Bronchus fibroblast of lung (primary cell): ENCODE measurements around a stretch of chr15.

DNA sequence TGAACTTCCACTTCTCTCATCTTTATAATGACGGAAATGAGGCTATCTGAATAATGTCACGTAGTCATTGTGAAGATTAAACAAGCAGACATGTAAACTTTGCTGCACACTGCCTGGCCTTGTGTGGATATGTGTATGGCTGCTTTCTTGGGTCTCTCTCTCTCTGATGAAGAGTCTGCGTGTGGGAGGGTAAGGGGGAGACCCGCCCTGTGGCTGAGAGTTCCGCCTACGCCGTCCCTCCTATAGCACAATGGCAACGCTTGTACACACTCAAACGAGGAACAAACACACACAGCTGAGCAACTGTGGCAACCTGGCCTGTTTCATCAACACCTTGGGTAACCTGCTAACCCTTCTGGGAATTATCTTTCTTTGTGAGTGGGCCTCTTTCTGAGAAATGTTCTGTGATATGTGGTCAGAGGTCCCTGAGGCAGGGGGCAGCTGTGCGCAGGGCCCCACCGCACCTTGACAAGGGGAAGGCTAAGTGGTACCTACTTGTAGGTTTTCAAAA lies 369.9 kb downstream of the SV2B start:
- RAMPAGE, long total RNA = no peak

- RAMPAGE, long total RNA = no peak
Observed at GRCh38 chr15:91861192-91861427, 7.6 kb downstream of the SLCO3A1 start.

DNA sequence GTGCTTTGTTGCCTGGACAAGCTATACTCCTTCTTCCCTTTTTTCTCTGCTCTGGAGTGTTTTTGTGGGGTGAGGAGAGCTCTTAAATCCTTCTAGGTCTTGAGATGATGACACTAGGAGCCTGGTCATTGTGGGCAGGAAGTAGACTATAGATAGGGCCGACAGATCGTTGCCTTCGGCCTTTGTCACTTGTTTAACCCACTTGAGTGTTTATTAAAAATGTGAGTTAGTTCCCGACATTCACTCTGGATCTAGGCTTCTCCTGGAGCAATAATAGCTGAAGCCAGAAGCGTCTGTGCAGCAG lies 93.9 kb downstream of the SLCO3A1 start:
- RAMPAGE, long total RNA = no peak

DNA sequence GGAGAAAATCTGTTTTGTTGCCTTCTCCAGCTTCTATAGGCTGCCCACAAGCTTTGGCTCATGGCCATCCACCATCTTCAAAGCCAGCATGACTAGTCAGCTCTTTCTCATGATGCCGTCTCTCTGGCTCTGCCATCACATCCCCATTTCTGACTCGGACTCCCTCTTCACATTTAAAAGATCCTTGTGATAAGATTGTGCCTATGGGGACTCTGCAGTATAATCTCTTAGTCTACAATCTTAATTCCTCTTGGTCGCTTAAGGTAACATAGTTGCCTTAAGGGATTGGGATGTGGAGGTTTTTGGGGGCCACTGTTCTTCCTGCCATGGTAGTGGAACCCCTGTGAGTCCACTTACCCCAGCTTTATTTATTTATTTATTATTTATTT lies 235.1 kb downstream of the SLCO3A1 start:
- RAMPAGE, long total RNA = no peak

- RAMPAGE, long total RNA = no peak
Observed at GRCh38 chr15:92158522-92158838, 235.2 kb upstream of the ST8SIA2 start.

DNA sequence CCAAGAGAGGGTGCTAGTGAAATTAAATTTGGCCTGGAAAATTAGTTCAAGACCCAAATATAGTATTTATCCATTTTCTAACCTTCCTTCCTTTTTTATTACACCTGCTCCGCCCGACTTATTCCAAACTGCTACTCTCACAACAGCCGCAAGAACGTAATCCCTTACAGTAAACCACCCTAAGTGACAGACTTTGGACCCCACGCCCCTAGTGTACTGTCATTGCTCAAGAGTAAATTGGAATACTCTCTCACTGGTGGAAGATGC lies 226.4 kb upstream of the ST8SIA2 start:
- RAMPAGE, long total RNA = no peak

- RAMPAGE, long total RNA = no peak
Observed at GRCh38 chr15:92591248-92591650, 64.3 kb downstream of the FAM174B start.

GRCh38 chr15:92647885-92648487 lies 7.6 kb downstream of the FAM174B start:
- RAMPAGE, long total RNA = no peak

- RAMPAGE, long total RNA = no peak
Observed at GRCh38 chr15:92882487-92883110, 17.5 kb upstream of the CHD2 start.

GRCh38 chr15:92895161-92895851 lies 4.8 kb upstream of the CHD2 start:
- RAMPAGE, long total RNA = no peak

DNA sequence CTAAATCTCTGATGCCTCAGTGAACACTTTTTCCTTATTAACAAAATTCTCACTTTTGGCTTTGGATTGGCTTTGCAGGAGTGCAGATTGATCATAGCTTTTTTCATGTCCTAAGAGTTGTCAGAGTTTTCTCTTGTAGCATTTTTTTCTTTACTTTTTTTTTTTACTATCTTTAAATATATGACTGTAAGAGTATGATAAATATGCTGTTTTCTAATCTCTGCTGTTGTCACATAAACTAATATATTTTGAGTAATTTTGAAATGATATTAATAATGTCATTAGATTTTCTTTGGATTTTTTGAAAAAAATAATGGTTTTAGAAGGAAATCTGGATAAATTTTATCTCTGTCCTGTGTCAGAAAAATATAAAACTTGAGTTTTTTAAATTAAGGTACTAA lies 4.3 kb upstream of the CHD2 start:
- RAMPAGE, long total RNA = no peak

DNA sequence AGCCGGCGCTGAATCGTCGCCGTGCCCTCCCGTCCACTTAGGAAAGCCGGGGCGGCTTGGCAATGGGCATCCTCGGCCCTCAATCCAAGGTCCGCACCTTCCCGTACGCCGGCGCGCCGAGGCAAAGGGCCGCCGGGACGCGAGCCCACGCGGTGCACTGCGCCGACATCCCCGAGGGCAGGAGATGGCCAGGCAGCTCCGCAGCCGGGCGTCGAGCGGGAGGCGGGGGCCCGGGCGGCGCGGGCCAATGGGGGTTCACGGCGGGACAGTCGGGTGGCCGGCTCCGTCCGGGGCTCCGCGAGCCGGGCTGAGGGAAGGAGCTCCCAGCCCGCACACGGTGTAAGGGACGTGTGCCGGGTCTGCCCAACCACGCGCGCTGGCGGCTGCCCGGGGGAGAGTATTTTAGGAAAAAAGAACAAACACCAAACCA lies 694 bp downstream of the RGMA start:
- RAMPAGE, long total RNA = no peak

DNA sequence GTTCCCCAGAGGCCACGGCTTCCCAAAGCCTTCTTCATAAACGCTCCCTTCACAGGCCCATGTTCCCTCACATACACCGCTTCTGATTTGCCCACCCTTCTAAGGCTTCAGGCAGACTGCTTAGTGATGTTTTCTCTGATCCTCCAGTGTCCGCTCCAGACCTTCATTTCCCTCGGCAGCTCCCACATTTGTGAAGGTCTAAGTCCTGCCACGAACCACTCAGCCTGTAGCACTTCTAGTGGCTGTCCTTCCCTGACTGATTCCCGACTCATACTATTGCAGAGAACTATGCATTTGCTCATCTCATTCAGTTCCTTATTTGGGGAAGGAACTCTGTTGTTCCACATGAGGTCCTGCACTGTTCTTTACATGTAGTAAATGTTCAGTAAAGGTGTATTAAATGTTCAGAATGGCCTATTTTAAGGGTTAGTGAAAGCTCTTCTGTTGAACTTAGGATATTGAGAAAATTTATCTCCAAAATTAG lies 525.8 kb upstream of the RGMA start:
- RAMPAGE, long total RNA = no peak

- RAMPAGE, long total RNA = no peak
Observed at GRCh38 chr15:93803762-93804014, 427.7 kb upstream of the MCTP2 start.

- RAMPAGE, long total RNA = no peak
Observed at GRCh38 chr15:93900400-93900840, 330.9 kb upstream of the MCTP2 start.

- RAMPAGE, long total RNA = no peak
Observed at GRCh38 chr15:94004679-94005159, 226.6 kb upstream of the MCTP2 start.

DNA sequence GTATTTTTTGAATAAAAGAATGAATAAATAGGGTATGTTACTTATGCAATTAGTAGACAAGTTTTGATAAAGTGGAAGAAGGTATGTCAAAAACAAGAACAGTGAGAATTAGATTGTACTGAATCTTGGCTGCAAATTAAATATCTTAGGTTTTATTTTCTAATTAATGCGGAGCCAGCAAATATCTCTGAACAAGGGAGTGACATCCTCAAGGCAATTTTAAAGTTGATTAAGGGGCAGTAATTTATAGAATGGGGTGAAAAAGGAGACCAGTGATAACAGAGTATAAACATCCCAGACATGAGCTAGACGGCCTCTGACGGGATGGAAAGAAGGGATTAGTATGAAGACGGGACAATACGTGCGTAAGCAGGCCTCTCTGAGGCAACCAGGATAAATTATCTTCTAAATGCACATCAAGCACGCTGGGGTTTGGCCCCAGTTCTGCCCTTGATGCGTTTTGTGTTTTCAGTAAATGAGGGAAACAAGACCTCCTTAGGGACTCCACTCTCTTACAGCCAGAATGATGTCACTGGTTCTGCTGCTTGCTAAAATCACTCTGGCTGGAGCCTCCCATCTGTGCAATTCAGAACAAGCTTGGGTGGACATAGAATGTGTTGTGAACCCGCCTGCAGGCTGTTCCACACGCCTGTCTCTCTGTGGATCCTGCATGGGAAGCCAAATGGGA lies 156.1 kb upstream of the MCTP2 start:
- RAMPAGE, long total RNA = no peak

- RAMPAGE, long total RNA = no peak
Observed at GRCh38 chr15:94306664-94307237, 75.4 kb downstream of the MCTP2 start.

- RAMPAGE, long total RNA = no peak
Observed at GRCh38 chr15:95278843-95279402, 1047.6 kb downstream of the MCTP2 start.

DNA sequence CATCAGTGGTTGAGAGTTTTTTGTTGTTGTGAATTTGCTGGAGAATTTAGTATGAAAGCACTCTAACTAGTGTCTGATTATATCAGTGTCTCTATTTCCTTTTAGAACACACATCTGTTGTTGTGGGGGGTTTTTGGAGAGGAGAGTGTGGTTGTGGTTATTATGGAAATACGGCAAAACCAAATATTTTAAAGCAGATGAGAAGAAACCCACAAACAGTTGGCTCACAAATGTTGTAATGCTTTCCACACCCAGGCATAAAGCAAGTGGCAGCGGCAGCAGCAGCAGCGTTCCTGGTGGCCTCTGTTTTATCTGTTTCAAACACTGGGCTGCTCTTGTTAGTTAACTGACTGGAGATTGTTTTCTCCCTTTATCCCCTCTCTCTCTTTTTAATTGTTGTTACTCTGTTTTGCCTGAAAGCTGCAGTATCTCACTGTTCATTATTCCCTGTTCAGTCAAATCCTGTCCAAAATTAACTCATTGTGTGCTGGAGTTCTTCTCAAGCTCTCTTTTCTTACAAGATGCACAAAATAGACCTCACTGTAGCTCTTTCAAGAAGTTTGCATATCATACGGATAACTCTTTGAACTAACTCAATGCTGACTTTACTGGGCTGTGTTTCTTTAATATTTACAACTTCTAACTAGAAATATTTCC lies 1045.5 kb upstream of the NR2F2 start:
- RAMPAGE, long total RNA = no peak